Epithelial cell of alveolus of lung (primary cell): ENCODE measurements around a stretch of chr9.

DNA sequence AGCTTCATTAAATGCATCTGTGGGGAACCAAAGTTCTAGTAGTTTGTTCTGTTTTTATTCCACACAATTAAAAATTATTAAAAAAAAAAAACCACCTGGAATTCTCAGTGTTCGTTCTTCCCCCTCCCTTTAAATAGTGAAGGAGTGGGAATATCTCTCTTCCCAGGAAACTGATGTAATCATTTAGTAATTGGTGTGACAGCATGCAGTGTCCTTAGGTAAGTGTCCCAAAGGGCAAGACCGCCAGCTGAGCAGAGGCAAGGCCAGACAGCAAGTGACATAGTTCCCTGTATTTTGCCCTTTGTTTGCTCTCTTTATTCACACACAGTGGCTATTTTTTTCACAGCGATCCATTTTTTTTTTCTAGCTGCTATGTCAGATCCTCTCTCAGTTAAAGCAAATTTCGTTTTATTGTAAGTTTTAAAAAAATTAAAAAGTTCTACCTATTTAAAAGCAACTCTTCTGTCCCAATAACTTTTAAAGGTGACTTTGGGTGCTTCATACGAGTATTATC lies 98.0 kb upstream of the ALDH1A1 start:
- RAMPAGE, long total RNA = no peak
- RRBS = no CpG with 5 or more reads among the region's 5 CpGs

- RAMPAGE, long total RNA = no peak
- RRBS = no CpG with 5 or more reads among the region's 2 CpGs
These were observed 17.7 kb upstream of the ANXA1 start for GRCh38 chr9:73133858-73134408.

- RAMPAGE, long total RNA = no peak
- RRBS = no CpG with 5 or more reads among the region's 1 CpG
These were observed 751 bp downstream of the ANXA1 start for GRCh38 chr9:73152463-73152769.

GRCh38 chr9:73157617-73158279 lies 6.1 kb downstream of the ANXA1 start:
- RAMPAGE, long total RNA = no peak
- RRBS = no CpG with 5 or more reads among the region's 3 CpGs

GRCh38 chr9:73259059-73259356 lies 107.3 kb downstream of the ANXA1 start:
- RAMPAGE, long total RNA = no peak
- RRBS = no CpG with 5 or more reads among the region's 11 CpGs

DNA sequence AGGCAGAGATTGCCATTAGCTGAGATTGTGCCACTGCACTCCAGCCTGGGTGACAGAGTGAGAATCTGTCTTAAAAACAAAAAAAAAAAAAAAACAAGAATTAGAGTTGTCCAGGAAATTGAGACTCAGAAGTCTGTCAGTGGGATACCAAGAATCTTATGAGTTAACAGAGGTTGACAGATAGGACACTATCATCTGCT lies 13.7 kb downstream of the TRPM6 start:
- RAMPAGE, long total RNA = no peak

GRCh38 chr9:75147464-75148172 lies 59.3 kb downstream of the OSTF1 start:
- RAMPAGE, long total RNA = no peak
- RRBS = no CpG with 5 or more reads among the region's 6 CpGs

DNA sequence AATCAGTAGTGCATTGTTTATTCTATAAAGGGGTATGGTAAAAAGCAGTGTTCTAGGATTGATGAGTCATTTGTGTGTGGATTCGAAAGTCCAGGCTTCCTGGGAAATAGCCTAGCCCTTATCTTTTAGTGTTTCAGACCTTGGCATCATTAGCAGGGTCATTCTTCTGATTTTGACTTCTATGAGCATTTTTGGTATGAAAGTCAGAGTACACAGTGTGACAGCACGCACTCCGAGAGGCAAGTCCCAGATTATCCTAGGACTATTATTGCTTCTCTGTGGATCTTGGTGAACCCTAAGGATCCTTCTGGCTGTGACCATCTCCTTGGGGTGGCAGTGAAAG lies 16.9 kb downstream of the PCSK5 start:
- RAMPAGE, long total RNA = no peak
- RRBS = no CpG with 5 or more reads among the region's 3 CpGs

DNA sequence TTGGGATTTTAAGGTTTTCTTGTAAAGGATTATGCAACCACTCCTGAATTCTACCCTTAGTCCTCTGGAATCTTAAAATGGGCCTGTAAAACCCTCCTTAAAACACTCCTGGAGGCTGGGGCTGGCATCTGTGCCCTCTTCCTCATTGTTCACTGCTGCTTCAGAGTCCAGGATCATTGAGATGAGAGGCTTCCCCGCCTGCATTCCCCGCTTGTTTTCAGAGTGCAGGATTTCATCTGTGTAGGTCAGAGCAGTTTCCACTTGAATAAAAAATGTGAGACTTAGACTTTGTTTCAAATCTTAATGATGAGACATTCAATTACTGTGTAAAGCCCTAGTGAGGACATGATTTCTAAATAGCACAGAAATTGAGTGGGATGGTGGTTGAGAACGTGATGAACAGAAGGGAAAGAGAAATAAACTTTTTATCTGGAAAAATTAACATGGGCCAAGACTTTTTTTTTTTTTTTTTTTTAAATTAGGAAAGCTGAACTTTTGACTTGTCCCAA lies 40.4 kb downstream of the PCSK5 start:
- RAMPAGE, long total RNA = no peak
- RRBS = no CpG with 5 or more reads among the region's 3 CpGs

- RAMPAGE, long total RNA = no peak
- RRBS = no CpG with 5 or more reads among the region's 10 CpGs
These were observed 235.5 kb downstream of the RFK start for GRCh38 chr9:76158677-76159273.

DNA sequence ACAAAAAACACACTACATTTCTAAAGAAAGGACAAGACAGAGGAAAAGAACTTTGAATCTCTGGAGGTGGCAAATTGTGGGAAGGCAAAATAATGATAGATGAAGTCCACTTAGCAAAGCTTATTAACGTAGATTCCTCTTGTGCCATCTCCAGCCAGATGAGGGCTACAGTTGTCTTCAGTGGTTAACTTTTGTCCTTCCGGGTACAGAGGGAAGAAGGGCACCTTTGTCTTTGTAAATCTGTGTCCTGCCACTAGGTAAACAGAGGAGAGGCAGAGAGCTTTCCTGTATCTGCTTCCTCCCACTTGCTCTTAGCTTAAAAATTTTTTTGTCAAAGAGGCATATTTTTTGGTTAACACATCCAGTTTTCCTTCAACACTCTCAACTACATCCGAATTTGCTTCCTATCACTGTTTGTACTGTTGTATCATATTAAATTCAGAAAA lies 7.7 kb upstream of the RFK start:
- RAMPAGE, long total RNA = no peak
- RRBS = no CpG with 5 or more reads among the region's 3 CpGs

DNA sequence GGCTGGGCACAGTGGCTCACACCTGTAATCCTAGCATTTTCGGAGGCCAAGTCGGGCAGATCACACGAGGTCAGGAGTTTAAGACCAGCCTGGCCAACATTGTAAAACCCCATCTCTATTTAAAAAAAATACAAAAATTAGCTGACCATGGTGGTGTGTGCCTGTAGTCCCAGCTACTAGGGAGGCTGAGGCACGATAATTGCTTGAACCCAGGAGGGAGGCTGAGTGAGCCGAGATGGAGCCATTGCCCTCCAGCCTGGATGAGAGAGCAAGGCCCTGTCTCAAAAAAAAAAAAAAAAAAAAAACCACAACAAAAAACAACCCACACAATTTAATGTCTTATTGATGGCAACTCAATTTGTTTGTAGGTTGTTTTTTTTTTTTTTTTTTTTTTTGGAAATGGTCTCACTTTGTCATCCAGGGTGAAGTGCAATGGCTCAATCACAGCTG lies 27.1 kb upstream of the RFK start:
- RAMPAGE, long total RNA = no peak
- RRBS = no CpG with 5 or more reads among the region's 5 CpGs

GRCh38 chr9:76595737-76596101 lies 136.7 kb downstream of the GCNT1 start:
- RAMPAGE, long total RNA = no peak
- RRBS = no CpG with 5 or more reads among the region's 1 CpG

DNA sequence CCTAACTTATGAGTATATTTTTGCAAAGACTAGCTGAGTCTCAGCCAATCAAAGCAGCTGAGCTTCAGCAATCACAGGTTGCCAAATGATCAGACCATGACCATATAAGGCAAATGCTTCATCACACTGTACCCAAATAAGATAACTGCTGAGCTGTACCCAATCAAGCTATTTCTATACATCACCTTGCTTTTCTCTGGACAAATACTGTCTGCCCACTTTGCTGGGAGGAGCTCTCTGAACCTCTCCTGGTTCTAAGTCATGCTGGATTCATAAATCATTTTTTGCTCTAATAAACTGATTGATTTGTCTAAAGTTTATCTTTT lies 175.4 kb downstream of the GCNT1 start:
- RAMPAGE, long total RNA = no peak

GRCh38 chr9:76735737-76736096 lies 170.2 kb downstream of the PRUNE2 start:
- RAMPAGE, long total RNA = no peak
- RRBS = no CpG with 5 or more reads among the region's 1 CpG

DNA sequence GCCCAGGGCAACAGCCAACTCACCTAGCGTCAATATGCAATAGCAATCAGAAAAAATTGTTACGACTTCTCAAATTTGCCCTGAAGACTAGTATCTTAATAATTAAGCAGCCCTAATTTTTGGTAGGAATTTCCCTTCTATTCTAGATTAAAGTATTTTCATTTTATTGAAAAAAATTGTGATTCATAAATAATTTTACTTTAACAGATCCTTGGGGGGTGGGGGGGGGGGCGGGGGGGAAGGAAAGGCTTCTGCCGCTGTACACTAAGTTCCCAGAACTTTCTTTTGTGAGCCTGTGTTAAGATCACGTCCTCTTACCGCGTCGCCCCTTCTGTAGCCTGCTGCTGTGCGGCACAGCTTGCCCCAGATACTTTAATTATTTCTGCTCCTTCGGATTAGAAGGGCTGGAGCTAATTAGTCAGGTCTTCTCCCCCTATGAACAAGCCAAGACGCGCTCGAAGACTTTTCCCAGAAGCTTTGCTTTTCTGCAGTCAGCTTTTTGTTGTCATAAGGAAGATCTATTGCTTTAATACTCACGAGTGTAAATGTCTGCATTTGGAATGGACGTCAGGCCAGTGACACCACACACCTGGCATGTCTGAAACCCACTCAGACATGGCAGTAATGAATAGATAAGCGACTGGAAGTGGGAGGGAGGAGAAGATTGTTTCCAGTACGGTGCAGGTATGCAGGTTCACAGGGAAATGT lies 37.1 kb downstream of the PRUNE2 start:
- RAMPAGE, long total RNA = no peak
- RRBS = no CpG with 5 or more reads among the region's 17 CpGs

DNA sequence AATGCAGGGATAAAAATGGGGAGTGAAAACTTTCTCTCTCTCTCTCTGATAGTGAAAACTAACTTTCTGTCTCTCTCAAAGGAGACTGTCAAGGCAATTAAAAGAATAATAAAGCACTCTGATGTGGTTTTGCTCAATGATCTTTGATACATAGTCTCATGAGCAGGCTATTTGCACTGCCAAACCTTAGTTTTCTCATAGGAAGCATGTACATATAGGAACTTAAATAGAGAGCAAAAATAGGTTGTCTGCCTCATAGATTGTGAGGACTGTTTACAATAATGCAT lies 82.1 kb downstream of the VPS13A start:
- RAMPAGE, long total RNA = no peak

- RAMPAGE, long total RNA = no peak
- RRBS = no CpG with 5 or more reads among the region's 4 CpGs
These were observed 109.7 kb downstream of the GNAQ start for GRCh38 chr9:77921880-77922343.

GRCh38 chr9:77989337-77990136 lies 42.1 kb downstream of the GNAQ start:
- RAMPAGE, long total RNA = no peak
- RRBS = no CpG with 5 or more reads among the region's 3 CpGs

- RAMPAGE, long total RNA = no peak
- RRBS = no CpG with 5 or more reads among the region's 2 CpGs
These were observed 1.9 kb downstream of the GNAQ start for GRCh38 chr9:78029749-78030064.